Choroid plexus epithelial cell (primary cell): ENCODE measurements around a stretch of chr7.

DNA sequence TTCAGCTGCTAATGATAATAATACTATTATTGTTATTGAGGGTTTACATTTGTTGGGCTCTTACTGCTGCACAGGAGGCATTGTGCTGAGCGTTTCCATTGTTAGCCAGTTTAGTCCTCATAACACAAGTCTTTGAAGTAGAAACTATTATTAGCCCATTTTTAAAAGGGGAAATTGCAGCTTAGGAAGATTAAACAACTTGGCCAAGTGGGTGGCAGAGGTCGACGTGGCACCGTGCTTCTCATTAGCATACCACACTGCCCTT, 8.8 kb downstream of the INSIG1 start:
- RRBS = no CpG with 5 or more reads among the region's 4 CpGs

- RRBS = no CpG with 5 or more reads among the region's 7 CpGs
Observed at GRCh38 chr7:155308236-155308685, 10.6 kb downstream of the INSIG1 start.

DNA sequence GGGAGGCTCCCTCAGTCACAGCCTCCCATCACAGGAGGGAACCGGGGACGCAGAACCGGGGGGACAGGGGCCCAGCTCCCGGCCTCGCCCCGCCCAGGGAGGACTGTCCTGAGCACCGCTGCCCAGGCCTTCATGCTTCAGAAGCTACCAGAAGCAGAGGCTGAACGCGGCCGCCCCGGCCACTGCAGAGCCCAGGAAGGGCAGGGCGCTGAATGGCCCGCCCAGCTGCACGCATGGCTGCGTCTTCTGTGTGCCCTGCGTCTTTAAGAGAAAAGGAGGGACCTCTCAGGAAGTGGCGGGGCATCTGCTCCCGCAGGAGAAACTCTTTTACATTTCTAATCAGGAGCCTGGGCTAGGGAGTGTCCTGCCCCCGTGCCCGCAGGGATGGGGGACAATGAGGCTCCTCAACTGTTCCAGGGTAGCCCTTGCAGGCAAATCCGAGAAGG, 32.4 kb downstream of the EN2 start:
- RRBS = 20% methylated on average over 7 of the region's 21 CpGs

DNA sequence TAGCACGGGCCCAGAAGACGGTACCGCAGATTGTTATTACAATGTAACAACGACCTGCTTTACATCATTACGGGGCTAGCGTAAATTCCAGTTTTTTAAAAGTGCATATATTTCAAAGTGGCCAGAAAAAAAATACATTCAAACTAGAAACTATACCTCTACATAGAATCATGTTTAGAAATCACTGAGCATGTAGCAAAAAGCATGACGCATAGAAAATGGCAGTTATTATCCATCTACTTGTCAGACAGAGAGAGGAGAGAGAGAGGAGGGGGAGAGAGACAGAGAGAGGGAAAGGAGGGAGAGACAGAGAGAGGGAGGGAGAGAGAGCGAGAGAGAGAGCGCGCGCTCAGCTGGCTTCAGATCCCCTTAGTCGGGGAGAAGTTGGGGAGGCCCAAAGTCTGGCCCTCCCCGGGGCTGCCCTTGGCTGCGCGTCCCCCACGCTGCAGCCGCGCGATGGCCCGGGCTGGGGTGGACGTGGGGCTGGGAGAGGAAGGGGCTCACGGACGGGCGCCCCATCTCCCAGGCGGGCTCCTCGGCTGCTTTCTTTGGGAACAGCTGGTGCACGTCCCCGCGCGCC, 37.1 kb downstream of the CNPY1 start:
- RRBS = 6% methylated on average over 8 of the region's 30 CpGs

DNA sequence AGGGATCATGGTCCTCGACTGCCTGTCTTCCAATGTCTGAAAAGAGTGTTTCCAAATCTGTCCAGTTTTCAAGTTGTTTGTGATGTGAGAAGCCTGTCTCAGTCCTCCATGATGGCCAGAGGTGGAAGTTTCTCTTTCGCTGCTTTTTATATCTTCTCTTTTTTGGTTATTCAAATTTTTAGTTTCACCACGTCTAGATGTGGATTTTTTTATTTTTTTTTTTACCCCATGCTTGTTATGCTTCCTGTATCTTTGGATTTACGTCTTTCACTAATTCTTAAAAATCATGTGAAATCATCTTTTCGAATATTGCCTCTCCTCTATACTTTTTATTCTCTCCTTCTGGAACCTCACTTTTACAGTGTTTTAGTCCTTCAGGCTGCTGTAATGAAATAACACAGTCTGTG, 6.0 kb upstream of the RBM33 start:
- RRBS = no CpG with 5 or more reads among the region's 5 CpGs

DNA sequence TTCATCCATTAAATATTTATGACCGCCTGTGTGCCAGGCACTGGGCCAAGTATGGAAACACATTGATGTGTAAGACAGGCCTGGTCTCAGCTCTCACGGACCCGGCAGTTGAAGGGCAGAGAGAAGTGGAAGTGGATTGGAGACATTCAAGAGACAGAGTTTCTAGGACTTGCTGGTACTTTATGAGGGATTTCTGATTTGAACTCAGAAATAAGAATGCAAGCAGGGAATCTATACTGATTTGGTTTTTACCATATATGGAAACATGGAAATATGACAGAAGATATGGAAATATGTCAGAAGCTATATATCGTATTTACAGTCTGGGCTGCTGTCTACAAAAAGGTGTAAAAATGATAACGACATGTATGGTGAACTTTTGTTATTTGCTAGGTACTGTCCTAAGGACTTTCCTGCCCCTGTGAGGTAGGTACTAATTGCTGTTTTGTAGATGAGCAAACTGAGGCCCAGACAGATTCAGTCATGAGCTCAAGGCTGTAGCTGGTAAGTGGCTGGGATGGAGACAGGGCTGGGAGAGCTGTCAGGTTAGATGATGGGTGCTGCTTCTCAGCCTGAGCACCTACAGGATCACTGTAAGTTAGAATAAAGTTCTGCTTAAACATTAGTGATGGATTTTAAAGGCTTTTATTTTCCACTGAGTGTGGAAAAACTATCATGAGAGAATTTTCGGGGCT, 82.0 kb downstream of the SHH start:
- RRBS = no CpG with 5 or more reads among the region's 6 CpGs

GRCh38 chr7:155741614-155742370, 70.5 kb downstream of the SHH start:
- RRBS = 100% methylated on average over 1 of the region's 17 CpGs

- RRBS = 4% methylated on average over 7 of the region's 21 CpGs
Observed at GRCh38 chr7:155763491-155764090, 48.7 kb downstream of the SHH start.

DNA sequence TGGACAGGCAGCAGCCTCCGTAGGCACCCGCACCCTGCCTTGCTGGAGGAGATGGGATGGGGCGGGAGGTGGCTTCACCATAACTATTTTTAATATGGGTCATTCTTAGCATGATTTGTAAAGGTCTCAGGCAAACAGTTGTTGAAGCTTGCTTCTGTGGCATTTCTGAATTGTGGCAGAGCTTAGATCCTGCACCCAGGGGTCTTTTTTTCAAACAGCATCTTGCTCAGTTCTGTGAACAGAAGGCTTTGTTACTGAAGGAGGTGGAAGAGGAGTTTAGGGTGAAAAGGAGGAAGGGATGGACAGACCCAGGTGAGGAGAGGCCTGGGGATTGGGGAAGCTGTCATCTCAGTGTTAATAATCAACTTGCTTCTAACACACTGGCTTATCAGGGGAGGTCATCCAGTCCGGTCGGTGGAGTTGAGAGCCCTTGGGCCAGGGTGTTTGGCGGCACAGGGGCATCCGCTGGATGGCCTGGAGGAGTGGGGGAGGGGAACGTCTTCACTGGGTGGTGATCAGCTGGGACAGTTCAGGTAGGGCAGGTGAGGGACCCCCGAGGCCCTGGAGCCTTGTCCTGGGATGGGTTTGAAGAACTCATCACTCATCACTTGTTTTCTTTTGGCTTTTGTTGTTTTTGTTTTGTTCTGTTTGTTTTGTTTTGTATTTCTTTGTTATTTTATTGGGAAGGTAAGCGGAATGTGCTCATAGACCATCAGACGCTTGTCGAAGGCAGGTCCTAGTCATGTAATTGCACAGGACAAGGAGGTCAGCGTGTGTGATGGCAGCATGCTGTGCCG, 33.9 kb downstream of the SHH start:
- RRBS = no CpG with 5 or more reads among the region's 14 CpGs

- RRBS = 2% methylated on average over 21 of the region's 71 CpGs
Observed at GRCh38 chr7:155787148-155788048, 24.9 kb downstream of the SHH start.

GRCh38 chr7:155804810-155805174, 7.5 kb downstream of the SHH start:
- RRBS = 2% methylated on average over 25 of the region's 36 CpGs

- RRBS = 2% methylated on average over 12 of the region's 57 CpGs
Observed at GRCh38 chr7:155810040-155810836, 2.0 kb downstream of the SHH start.

- RRBS = no CpG with 5 or more reads among the region's 15 CpGs
Observed at GRCh38 chr7:155811540-155811939, 723 bp downstream of the SHH start.

DNA sequence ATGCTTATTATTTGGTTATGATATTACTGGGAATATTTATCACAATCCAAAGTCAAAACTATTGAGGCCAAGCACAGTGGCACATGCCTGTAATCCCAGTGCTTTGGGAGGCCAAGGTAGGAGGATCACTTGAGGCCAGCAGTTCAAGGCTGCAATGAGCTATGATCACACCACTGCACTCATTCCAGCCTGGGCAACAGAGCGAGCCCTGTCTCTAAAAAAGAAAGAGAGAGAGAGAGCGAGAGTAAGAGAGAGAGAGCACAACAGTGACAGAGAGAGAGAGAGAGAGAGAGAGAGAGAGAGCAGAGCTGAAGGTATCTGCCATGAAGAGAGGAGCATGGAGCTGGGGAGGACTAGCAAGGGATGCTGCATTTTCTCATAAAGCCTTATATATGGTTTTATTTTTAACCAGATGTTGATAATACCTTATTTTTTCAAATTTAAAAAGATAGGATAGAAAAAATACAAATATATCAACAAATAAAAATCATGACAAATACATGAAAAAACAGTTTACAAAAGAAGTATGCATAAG, 84.5 kb upstream of the RNF32 start:
- RRBS = no CpG with 5 or more reads among the region's 2 CpGs

GRCh38 chr7:156639529-156640353, 833 bp upstream of the RNF32 start:
- RRBS = 3% methylated on average over 3 of the region's 61 CpGs

DNA sequence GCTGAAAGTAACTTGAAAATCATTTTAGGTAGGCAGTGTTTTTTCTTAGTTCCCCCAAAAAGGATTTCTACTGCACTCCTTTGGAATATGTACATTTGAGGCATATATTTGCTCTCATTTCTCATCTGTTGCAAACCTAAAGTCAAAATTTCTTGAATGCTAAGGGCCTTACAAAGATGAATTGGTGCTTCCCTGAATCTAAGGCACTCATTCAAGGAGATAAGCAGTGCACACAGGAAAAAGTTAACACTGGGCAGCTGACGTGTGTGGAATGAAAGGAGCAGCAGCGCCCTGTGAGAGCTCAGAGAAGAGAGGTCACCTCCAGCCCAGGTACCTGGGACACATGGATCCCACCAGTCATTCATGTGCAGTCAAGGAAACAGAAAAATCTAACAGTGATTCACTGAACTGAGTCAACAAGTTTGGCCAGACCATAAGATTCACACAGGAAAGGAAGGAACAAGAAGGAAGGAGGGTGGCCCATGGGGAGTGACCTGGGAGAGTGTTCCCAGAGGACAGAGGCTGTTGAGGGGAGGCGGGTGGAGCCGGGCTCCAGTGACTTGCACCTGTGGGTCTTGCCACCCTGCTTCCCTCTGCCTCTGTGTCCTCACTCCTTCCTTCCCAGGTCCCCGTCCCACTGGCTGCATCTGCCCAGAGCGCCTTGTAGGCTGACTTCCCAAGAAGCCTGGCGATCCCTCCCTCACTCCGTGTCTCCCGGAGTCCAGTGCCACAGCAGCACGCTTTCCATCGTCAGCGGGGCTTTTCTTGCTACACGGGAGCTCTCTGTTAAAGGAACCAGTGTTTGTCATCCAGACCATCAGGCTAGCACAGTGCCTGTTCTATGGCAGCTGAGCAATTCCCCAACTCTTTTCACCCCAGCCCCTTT, 27.6 kb downstream of the RNF32 start:
- RRBS = no CpG with 5 or more reads among the region's 13 CpGs

- RRBS = 0% methylated on average over 1 of the region's 8 CpGs
Observed at GRCh38 chr7:156763916-156764603, 123.5 kb downstream of the RNF32 start.

GRCh38 chr7:156776200-156776883, 116.6 kb downstream of the LMBR1 start:
- RRBS = no CpG with 5 or more reads among the region's 4 CpGs

GRCh38 chr7:156832357-156833075, 60.5 kb downstream of the LMBR1 start:
- RRBS = no CpG with 5 or more reads among the region's 2 CpGs

DNA sequence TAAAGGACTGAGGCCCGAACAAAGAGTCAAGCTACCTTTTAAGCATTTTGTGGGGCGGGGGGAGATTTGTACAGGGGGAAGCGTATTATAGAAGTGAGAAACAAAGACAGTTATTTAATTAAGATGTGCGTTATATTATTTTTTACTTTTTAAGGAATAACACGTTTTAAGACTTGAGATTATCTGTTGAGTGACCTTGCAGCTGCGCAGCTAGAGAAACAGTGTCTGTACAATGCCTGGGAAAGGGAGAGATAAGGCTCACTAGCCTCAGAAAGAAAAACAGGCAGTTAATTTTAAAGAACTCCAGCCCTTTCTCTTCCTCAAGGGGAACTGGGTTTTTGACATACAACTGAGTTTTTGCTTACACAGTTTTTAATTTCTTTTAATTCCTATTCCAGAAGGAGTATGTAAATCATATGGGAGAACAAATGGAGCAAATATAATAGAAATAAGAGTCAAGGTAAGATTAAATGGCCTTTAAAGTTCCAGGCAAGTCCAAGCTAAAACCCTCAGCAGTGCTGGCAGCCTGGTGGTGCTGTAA, 50.6 kb downstream of the LMBR1 start:
- RRBS = no CpG with 5 or more reads among the region's 6 CpGs